Subcutaneous adipose tissue (tissue), 3 donors: ENCODE results near the gene PLA2G2E.

- PRO-cap: no peak
- RAMPAGE, long total RNA, 3 experiments: no peak in any of the 3 experiments
These were observed 48.3 kb upstream of the CAPZB start for GRCh38 chr1:19533609-19534032.

GRCh38 chr1:19597197-19598030 is 635 bp downstream of the MICOS10 start:
- PRO-cap: no peak
- RAMPAGE, long total RNA, 3 experiments: no peak in any of the 3 experiments

DNA sequence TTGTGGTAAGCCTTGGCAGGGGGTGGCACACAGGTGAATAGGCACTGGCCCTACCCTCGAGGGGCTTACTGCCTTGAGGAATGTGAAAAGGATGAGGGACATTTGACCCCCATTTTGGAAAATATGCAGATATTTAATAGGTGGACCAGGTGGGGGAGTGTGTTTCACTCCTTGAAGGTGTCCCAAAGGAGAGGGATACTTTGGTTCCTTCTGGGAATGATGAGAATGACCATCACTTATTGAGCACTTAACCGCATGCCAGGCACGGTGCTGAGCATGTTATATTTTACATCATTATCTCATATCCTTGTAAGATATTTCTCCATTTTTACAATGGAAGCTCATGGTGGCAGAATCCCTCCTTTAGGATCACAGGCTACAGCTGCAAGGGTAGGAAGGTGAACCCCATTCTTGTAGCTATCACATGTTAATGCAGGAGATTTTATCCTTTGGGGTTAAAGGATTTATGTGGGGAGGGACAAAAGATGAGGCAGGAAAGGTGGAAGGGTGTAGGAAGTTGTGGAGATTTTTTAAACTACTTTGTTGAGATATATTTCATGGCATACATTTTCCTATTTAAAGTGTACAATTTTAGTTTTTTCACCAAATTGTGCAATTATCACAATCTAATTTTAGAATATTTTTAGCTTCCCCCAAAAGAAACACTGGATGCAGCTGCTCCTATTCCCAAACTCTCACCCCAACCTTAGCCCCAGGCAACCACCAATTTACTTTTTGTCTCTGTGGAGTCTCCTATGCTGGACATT is 8.1 kb downstream of the MICOS10 start:
- PRO-cap: no peak
- RAMPAGE, long total RNA, 3 experiments: no peak in any of the 3 experiments

- PRO-cap: no peak
- RAMPAGE, long total RNA, 3 experiments: no peak in any of the 3 experiments
These were observed 45.2 kb downstream of the TMCO4 start for GRCh38 chr1:19754394-19754956.

DNA sequence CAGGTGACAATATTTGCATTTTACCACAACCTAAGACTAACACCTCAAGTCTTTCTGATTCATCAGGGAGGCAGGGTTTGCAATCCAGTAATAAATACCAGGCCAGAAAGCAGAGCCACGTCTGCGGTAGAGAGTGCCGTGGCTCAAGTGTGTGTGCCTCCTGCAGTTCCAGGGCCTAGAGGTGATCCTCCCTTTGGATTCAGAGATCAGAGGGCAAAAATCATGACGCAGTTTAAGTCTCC is 34.9 kb downstream of the TMCO4 start:
- PRO-cap: no peak
- RAMPAGE, long total RNA, 3 experiments: no peak in any of the 3 experiments

GRCh38 chr1:19818151-19818687 is 3.1 kb upstream of the RNF186 start:
- PRO-cap: no peak
- RAMPAGE, long total RNA, 3 experiments: no peak in any of the 3 experiments

DNA sequence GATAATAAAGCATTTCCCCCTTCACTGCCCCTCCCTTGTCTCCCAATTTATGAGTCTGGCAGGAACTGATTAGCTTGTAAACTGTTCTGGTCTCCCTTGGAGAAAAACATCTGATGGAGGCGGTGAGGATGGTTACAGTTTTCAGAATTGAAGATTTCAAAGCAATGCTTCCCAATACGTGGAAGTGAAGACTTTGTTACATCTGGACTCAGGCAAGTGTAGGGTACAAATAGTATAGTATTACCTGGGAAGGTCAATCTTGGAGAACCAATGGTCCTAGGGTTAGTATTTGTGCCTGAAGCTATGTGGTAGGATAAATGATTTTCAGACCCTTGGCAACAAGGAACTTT is 20.9 kb upstream of the OTUD3 start:
- PRO-cap: no peak
- RAMPAGE, long total RNA, 3 experiments: no peak in any of the 3 experiments

DNA sequence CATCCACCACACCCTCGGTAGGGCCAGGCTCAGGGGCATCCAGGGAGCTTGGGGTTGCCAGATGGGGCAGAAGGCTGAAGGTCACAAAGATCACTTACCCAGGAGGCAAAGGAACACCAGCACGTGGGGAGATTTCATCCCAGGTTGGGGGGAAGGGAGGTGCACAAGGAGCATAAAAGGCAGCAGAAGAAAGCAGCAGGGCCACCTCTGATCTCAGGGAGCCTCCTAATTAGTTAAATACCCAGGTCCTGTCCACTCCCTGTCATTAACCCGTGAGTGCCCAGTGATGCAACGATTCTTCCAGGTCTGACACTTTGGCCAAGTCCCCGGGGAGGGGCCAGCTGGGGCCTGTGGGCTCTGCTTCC is at the start of gene PLA2G2E:
Gene PLA2G2E (minus strand): TSS at position 196 of the 365 bp plus-strand sequence.
- PRO-cap: no peak
- RAMPAGE, long total RNA, 3 experiments: no peak in any of the 3 experiments

GRCh38 chr1:19967792-19967997 is 11.7 kb downstream of the PLA2G2A start:
- PRO-cap: no peak
- RAMPAGE, long total RNA, 3 experiments: no peak in any of the 3 experiments

DNA sequence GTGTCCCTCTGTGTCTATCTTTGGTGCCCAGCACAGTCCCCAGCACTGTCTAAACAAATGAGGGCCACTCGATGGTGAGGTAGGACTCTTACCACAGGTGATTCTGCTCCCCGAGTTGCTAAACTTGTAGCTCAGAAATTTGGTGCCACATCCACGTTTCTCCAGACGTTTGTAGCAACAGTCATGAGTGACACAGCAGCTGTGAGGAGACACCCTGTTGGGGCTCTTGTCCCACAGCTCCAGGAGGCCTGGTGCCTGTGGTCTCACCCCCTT is 1.6 kb downstream of the PLA2G2A start:
- PRO-cap: no peak
- RAMPAGE, long total RNA, 3 experiments: no peak in any of the 3 experiments

GRCh38 chr1:19978584-19978918 is 867 bp downstream of the PLA2G2A start:
- PRO-cap: no peak
- RAMPAGE, long total RNA, 3 experiments: start-site peak on the minus strand in 1 of 3 experiments, at chr1:19978734-19978830 at its widest, 201 reads per replicate

GRCh38 chr1:20083048-20083784 is 13.2 kb downstream of the PLA2G5 start:
- PRO-cap: no peak
- RAMPAGE, long total RNA, 3 experiments: no peak in any of the 3 experiments

DNA sequence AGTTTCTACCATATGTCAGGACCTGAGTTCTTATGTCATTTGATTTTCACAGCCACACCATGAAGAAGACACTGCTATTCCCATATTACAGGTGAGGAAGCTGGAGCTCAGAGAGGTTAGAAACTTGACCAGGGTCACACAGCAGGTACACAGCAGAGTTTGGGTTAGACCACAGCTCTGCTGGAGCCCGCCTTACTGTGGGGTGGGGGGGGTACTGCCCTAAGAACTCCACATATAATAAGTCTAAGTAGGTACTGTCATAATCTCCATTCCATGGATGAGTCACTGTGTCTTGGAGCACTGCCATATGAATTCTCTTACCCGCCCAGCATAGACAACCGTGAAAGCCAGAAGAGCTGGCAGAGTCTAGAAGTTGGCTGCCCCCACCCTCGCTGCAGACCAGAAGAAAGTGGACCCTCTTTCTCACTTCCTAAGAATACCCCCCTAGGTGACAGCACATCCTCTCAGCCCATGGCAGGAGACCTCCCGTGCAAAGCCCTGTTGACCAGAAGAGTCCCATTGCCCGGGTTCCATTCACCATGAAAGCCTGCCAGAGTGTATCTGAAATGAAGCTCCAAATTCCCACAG is 5.2 kb upstream of the PLA2G2D start:
- PRO-cap: no peak
- RAMPAGE, long total RNA, 3 experiments: no peak in any of the 3 experiments

DNA sequence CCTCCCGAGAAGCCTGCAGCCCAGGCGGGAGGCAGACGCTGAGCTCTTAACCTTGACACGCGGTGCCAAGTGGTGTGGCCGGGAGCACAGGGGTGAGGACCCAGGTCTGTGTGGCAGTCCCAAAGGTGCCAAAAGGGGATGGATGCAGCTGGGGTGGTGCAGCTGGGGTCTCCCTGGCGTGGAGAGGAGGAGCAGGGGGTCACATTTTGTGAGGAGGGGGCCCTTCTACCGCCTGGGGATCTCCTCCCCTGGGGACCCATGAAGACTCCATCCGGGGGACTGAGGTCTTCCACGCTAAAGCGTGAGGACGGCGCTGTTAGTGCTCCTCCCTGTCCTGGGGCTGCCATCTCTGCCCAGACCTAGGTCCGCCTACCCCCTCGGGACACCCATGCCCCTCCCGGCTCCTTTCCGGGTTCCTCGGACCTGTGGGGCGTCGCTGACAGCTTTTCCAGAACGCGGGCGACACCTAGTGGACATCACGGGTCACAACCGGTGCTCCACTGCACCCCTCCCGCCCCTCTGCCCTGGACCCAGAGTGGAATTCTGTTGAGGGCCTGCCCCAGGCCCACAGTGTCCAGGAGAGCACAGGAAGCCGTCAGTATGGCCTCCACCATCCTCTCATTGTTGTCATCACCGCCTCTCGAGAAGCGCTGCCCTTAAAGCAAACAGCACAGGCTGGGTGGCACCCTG is 13.1 kb downstream of the PLA2G2F start:
- PRO-cap: unidirectional peak, minus-strand start at position 351 of the sequence
- RAMPAGE, long total RNA, 3 experiments: no peak in any of the 3 experiments

- PRO-cap: no peak
- RAMPAGE, long total RNA, 3 experiments: no peak in any of the 3 experiments
These were observed 6.1 kb upstream of the PLA2G2C start for GRCh38 chr1:20192299-20192936.

- PRO-cap: no peak
- RAMPAGE, long total RNA, 3 experiments: no peak in any of the 3 experiments
These were observed 40.0 kb upstream of the VWA5B1 start for GRCh38 chr1:20250682-20251168.

DNA sequence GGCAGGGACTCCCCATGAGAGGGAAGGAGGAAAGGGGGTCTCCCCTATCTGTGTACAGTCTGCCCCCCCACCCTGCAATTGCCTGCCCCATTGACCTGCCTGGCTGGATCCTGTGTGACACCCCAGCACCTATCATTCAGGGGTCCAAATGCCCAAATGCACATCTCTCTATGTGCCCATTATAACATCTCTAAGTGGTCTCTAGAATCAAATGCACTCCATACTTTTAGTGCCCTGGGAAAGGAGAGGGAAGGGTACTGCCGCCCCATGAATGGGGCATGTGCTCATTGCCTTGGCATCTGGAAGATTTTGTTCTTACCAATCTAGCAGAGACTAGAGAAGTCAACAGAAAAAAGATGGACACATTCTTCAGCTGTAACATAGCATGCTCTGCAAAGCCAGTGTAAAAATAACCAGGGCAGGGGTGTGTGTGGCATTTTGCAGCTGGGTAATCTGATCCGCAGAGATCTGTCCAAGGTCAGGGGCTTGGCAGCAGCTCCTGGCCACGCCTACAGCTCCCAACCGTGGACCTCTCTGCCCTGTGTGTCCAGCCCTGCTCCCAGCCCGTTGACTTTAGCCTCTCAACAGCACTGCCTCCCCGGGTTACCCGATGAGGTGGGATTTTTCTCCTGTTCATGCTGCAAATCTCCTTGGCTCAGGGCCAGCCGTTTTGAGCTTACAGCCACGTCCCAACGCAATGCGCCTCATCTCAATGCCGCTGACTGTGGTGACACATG is 67.9 kb downstream of the VWA5B1 start:
- PRO-cap: no peak
- RAMPAGE, long total RNA, 3 experiments: no peak in any of the 3 experiments

GRCh38 chr1:20427001-20427497 is 59.0 kb downstream of the CAMK2N1 start:
- PRO-cap: no peak
- RAMPAGE, long total RNA, 3 experiments: no peak in any of the 3 experiments

DNA sequence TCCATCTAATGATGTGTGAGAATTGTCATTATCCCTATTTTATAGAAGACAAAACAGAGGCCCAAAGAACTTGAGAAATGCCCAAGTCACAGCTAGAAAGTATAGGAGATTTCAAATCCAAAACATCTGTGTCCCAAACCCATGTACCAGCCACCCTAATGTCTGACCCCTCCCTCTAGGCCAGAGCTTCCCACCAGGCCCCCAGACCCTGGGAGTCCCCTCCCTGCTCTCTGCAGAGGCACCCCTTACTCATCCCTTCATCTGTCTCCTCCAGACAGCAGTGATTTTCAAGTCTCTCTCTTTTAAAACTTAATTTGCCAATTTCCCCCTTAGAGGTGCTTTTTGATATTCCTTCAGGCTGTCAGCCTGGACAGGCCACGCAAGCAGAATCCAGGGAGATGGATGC is 6.3 kb downstream of the CAMK2N1 start:
- PRO-cap: no peak
- RAMPAGE, long total RNA, 3 experiments: no peak in any of the 3 experiments

GRCh38 chr1:20481972-20482171 is 4.1 kb downstream of the CAMK2N1 start:
- PRO-cap: no peak
- RAMPAGE, long total RNA, 3 experiments: no peak in any of the 3 experiments